T47D (cell line): ENCODE measurements around a stretch of chr2.

DNA sequence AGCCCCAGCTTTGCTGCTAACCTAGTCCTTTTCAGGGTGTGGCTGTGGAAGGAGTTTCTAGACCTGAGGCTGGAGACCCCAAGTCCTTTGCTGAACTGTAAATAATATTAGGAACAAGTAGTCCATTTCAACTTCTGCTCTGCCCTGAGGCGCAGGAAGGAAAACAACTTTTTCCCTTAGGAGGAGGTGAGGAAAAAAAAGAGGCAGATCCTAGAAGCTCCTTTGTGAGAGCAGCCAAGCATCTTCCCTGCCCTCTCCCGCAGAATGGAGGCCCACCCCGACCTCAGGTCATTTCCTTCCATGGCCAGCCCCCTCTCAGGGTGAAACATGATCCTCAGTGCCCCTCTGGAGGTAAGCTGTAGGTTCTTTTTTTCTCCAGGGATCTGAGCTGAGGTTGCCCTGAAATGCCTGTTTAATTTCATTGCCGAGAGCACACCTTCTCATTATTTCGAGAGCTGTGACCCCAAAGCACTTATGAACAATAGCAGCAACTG, 122.7 kb upstream of the LGALSL start:
- RRBS = no CpG with 5 or more reads among the region's 5 CpGs

- RRBS = no CpG with 5 or more reads among the region's 4 CpGs
Observed at GRCh38 chr2:64381930-64382340, 72.0 kb upstream of the LGALSL start.

- RRBS = 2% methylated on average over 16 of the region's 36 CpGs
Observed at GRCh38 chr2:64454784-64455225, 843 bp downstream of the LGALSL start.

GRCh38 chr2:64524648-64525782, 887 bp downstream of the AFTPH start:
- RRBS = 1% methylated on average over 15 of the region's 47 CpGs

DNA sequence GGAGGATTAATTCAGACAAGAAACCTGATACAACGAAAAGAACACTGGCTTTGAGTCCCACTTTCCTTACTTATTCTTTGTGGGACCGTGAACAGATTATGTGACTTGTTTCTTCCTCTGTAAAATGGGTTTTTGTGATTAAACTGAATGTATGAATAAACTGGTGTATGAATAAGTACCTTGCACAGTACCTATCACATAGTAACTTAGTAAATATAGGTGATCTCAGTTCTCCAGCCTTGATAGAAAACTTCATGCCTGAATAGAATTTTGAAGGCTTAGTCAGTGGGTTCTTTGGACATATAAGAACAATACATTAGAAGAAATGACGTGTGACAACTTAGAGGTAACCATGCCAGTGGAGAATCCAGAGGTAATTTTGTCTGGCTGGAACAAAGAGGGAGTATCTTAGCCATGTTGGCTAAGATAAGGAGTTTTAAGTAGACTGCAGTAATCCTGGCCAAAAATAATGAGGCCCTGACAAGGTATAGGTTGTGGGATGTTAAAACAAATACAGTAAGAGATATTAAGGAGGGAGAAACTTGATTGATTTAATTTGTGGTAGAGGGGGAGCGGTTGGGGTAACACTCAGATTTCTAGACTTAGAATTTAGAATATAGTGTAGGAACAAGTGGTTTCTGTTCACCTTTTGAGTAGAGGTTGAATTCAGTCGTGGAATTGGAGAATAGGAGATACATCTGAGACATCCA, 11.5 kb downstream of the AFTPH start:
- RRBS = no CpG with 5 or more reads among the region's 5 CpGs

- RRBS = no CpG with 5 or more reads among the region's 4 CpGs
Observed at GRCh38 chr2:64551306-64552143, 27.4 kb downstream of the AFTPH start.

- RRBS = no CpG with 5 or more reads among the region's 15 CpGs
Observed at GRCh38 chr2:64607857-64608470, 45.7 kb downstream of the SERTAD2 start.

DNA sequence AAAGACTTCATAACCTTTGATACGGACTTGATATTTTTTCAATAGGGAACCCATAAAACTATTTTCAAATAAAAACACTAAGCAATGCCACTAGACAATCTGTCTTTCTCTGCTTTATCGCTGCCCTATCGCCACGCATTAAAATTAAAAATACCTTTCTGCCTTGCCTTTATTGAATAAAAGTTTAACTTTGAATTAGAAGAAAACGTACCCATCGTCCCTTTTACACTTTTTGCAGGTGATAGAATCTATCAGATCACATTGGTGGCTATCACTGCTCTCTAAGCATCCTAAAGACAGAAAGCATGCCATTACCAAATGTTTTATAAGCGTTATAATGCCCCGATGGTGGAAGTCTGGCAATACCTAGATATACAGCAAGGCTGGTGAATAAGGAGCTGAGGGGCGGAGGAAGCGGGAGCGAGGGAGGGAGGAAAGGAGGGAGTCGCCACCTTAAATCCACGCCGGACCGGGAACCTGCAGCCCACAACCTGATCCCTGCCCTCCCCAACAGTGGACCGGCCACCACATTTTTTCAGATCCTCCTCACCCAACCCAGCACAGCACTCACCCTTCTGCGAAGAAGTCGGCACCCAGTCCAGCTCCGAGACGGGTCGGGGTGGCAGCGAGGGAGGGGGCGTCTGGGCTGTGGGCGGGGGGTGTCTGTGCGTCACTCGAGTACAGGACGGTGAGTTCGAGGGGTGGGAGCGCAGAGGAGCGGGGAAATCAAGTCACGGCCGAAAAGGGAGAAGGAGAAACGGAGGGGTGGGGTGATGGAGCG, 96.2 kb upstream of the SERTAD2 start:
- RRBS = 22% methylated on average over 1 of the region's 34 CpGs

- RRBS = no CpG with 5 or more reads among the region's 5 CpGs
Observed at GRCh38 chr2:64770775-64771232, 117.1 kb upstream of the SERTAD2 start.

DNA sequence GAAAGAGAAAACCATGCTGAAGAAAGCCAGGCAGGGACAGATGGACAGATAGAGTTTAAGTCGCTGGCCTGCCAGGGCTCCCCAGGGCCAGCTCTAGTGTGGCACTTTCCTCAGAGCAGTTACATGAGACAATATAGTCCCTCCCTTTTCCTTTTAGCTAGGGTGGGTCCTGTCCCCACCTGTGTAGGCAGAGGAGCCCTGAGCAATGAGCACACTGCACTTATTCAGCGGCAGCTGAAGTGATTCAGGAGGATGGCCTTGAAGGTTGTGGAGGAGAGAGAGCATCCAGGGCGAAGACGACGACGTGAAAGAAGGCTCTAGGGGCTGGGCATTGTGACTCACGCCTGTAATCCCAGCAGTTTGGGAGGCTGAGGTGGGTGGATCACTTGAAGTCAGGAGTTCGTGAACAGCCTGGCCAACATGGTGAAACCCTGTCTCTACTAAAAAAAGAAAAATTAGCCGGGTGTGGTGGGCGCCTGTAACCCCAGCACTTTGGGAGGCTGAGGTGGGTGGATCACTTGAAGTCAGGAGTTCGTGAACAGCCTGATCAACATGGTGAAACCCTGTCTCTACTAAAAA, 151.9 kb upstream of the SLC1A4 start:
- RRBS = no CpG with 5 or more reads among the region's 11 CpGs

GRCh38 chr2:64915556-64915912, 73.7 kb upstream of the SLC1A4 start:
- RRBS = no CpG with 5 or more reads among the region's 3 CpGs

- RRBS = no CpG with 5 or more reads among the region's 10 CpGs
Observed at GRCh38 chr2:65026935-65027470, 29.2 kb upstream of the CEP68 start.

GRCh38 chr2:65031246-65032153, 24.7 kb upstream of the CEP68 start:
- RRBS = no CpG with 5 or more reads among the region's 11 CpGs

DNA sequence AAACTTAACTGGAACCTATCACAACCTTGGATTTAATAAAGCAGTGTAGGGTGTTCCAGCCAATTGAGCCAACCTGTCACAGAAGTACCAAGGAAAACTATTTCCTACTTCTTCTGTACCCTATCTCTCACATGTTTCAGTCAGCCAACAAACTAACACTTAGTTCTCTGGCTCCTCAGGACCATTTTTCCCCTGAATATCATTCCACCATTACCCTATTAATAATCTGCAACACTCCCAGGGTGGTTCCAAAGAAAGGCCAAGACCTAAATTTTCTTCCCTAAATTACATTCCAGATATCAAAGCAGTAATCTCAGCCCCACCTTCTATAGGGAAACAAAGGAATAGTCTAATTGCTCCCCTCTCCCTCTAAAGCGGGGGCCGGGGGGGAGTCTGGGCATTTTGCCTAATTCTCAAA, 8.5 kb downstream of the RAB1A start:
- RRBS = no CpG with 5 or more reads among the region's 2 CpGs

GRCh38 chr2:65126886-65127966, 2.7 kb downstream of the RAB1A start:
- RRBS = no CpG with 5 or more reads among the region's 26 CpGs

DNA sequence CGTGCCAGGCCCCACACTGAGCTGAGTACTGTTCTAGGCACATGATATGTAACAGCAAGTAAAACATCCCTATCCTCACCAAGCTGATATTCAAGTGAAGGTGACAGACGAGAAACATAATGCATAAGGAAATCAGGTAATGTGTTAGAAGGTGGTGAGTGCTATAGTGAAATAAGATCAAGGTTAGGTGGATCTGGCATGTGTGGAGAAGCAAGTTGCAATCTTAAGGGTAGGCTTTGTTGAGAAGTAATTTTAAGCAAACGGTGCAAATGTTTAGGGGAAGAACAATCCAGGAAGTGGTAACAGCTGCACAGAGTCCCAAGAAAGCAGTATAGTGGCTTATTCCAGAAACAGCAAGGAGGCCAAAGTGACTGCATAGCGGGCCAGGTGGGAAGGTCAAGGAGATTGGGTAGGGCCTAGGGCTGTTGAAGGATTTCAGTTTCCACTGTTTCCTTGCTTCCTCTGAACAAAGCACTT, 29.9 kb upstream of the RAB1A start:
- RRBS = no CpG with 5 or more reads among the region's 4 CpGs

GRCh38 chr2:65275059-65276200, 47.8 kb downstream of the ACTR2 start:
- RRBS = no CpG with 5 or more reads among the region's 5 CpGs

DNA sequence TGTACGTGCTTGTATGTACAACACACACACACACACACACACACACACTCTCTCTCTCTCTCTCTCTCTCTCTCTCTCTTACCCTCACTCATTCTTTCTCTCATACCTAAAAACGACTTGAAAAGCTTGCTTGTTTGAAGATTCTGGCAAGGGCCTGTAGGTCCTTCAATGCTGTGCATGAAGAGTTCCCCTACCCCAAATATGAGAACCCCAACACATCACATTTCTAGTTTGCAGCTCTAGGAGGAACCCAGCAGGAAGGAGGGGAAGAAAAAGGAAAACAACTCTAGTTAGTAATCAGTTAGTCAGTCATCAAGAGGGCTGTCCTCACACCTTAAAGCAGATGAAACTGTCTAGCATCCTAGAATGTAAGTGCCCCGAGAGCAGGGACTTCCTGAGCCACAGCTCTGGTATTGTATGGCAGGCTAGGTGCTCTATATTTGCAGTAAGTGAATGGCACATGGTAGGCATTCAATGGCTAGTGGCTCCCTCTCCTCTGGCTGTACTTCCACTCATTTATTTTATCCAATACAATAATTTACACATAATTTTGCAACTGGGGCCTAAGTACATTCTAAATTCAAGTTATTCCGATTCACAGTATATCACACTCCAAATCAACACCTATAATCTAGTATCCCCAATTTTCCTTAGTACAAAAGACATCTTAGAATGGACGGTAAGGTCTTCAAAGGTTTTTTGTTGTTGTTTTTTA, 10.2 kb downstream of the SPRED2 start:
- RRBS = no CpG with 5 or more reads among the region's 5 CpGs

DNA sequence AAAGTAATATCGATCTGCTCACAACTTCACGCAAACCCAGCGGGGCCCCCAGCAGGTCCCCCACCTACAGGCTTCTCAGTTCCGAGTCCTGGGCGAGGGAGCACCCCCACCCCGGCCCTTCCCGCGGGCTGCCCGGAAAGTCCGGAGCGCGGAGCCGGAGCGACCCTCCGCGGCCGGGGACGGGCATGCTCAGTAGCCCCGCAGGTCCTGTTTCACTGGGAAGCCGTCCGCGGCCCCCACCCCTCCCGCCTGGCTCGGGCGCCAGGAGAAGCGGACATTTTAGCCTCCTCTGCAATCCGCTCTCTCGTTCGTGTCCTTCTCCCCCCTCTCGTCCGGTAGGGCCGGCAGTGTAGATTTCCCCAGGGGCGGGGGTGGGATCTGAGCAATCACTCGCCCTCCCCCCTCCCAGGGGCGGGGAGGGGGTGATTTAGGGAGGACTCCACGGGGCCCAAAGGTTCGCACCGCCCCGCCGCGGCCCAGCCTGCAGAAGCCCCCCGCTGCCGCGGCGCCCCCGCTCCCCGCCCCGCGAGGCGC, 3.4 kb upstream of the SPRED2 start:
- RRBS = no CpG with 5 or more reads among the region's 50 CpGs

DNA sequence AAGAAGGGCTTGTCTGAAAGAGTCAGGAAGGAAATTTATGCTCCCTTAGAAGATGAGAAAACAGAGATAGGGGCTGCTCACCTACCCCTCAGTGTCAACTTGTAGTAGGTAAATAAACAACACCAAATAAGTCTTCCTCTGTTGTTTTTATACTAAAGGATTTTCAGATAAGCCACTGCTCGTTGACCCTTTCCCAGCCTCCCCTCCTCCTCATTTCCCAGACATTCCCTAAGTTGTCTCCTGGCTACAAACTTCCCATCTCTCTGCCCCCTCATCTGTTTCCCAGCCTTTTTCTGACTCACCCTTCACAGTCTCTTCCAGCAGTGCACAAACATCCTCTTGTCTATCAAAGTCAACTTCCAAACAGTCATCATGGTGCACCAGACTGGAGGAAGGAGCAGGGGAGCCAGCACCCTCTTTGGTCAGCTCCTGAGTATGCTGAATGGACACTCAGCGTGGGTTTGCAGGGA, 26.5 kb upstream of the SPRED2 start:
- RRBS = no CpG with 5 or more reads among the region's 2 CpGs